ENCODE measurements around a stretch of chr22.

DNA sequence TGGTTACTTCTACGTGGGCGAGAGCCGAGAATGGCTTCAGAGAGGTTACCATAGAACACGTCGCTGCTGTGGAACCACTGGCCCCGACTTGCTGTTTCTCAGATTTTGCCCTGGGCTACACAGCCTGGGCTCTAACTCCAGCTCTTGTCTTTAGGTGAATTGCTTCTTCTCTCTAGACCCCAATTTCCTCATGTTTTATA lies 80.6 kb upstream of the SEZ6L start:
- RRBS: no CpG with 5 or more reads among the region's 6 CpGs

DNA sequence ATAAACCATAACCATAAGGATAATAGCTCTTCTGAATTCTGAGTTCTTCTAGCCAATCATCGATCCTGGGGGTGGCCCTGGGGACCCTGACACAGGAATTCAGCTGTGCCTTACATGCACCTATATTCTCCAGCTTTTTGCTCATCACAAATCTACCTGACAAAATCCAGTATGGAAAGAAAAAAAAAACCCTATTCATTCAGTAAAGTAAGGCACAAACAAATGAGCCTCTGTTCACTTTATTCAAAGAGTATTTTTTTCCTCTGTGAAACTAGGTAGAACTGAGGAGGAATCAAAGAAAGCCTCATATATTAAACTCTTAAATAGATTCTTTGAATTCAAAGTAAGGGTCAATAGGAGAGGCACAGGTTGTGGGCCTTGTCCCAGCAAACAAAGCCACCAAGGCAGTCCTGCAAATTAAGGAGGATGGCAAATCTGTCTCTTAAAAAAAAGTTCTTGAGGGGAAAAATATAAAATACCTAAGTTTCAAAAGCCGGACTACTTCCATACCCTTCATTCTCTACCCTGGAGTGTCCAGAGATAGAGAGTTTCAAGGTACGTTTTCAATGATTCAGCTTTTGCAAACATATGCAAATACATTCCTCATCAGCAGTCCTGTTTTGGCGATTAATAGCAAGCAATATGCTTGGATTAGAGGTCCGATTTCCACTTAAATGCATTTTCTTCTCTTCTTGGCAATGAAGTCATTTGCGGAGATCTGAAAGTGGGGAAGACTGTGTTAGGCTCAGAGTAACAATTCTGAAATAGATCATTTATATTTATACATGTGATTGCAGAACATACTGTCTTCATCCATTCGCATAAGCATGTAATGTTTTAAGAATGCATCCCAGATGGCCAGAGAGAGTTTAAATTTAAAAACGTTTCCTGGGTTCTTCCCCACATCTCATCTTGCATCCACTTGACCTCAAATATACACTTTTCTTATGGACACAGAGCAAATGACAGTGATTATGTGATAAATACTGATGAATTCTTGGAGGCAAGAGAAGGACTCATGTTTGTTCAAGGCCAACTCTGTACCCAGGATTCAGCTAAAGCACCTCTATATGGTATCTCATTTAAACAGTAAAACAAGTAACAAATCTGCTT lies 13.6 kb upstream of the TFIP11 start:
- RRBS: no CpG with 5 or more reads among the region's 8 CpGs

GRCh38 chr22:26663461-26663999 lies 41.8 kb downstream of the CRYBA4 start:
- RRBS: no CpG with 5 or more reads among the region's 7 CpGs

GRCh38 chr22:26726875-26728057 lies 105.5 kb downstream of the CRYBA4 start:
- RRBS: no CpG with 5 or more reads among the region's 5 CpGs

- RRBS: no CpG with 5 or more reads among the region's 24 CpGs
These were observed 486.9 kb downstream of the CRYBA4 start for GRCh38 chr22:27108419-27109294.

- RRBS: no CpG with 5 or more reads among the region's 6 CpGs
These were observed 160.5 kb downstream of the MN1 start for GRCh38 chr22:27641010-27641599.

DNA sequence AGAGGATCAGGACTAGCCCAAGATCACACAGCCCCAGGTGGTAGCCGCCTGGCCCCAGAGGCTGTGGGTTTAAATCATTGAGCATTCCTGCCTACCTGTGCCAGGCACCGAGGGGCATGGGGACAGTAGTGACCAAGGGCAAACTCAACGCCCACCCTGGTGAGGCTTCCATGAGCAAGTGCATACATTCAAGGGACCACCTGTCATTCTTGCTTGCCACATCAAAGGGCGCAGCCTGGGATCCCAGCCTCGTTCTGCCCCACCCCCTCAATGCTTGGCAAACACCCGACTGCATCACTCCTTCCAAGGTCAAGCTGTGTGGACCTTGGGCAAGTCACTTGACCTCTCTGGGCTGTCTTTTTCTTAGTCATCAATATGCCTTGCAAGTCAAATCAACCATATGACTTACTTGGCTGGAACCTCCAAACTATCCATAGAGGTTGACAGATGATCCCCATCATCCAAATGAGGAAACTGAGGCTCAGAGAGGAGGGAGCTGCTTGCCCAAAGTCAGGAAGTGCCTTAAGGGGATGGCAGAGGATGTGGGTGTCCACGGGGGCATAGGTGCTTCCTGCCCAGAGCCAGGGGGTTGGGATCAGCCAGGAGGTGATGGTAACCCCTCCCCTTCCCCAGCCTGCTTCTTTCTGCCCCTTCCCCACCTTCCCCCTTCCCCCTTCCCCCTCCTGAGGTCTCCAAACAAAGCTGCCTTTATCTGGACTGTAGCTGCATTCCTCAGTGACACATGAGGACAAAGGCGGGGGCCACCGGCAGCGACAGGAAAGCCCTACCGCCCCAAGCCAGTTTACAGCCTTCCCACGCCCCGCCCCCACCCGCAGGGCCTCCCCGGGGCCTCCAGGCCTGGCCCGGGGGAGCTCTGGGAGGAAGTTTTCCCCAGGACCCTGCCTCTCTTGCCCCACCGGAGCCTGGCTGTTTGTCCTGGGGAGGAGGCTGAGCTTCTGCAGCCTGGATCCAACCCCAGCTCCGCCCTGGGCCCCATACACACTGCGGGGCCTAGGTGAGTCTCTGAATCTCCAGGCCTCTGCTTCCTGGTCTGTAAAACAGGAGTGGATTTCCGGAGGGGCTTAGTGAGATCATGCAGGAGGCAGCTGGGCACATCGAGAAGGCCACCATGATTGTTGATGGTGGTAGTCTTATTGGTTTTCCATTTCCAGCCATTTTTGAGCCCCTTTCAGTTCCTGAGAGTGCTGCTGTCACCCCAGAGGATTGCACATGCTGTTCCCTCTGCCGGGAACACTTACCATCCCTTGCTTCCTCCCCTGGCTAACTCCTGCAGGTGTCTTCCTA lies 131.0 kb downstream of the MN1 start:
- RRBS: 3% methylated on average over 8 of the region's 22 CpGs

DNA sequence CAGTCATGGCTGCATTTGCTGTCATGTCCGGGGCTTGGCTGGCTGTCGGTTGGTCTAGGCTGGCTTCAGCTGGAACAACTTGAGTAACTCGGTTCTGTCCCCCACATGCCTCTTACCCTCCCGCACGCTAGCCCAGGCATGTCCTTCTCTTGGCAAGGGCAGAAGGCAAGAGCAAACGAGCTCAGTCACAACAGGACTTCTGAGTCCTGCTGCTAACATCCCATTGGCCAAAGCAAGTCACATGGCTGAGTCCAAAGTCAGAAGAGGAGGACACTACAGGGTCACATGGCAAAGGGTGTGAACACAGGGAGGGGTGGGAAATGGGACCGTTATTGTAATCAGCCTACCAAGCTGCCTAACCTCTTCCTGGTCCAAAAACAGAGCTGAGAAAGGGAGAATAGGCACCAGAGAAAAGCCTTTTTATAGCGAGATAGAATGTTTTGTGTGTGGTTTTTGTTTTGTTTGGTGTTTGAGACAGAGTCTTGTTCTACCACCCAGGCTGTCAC lies 81.9 kb downstream of the MN1 start:
- RRBS: no CpG with 5 or more reads among the region's 8 CpGs

- RRBS: no CpG with 5 or more reads among the region's 14 CpGs
These were observed 26.3 kb downstream of the MN1 start for GRCh38 chr22:27775231-27775689.

DNA sequence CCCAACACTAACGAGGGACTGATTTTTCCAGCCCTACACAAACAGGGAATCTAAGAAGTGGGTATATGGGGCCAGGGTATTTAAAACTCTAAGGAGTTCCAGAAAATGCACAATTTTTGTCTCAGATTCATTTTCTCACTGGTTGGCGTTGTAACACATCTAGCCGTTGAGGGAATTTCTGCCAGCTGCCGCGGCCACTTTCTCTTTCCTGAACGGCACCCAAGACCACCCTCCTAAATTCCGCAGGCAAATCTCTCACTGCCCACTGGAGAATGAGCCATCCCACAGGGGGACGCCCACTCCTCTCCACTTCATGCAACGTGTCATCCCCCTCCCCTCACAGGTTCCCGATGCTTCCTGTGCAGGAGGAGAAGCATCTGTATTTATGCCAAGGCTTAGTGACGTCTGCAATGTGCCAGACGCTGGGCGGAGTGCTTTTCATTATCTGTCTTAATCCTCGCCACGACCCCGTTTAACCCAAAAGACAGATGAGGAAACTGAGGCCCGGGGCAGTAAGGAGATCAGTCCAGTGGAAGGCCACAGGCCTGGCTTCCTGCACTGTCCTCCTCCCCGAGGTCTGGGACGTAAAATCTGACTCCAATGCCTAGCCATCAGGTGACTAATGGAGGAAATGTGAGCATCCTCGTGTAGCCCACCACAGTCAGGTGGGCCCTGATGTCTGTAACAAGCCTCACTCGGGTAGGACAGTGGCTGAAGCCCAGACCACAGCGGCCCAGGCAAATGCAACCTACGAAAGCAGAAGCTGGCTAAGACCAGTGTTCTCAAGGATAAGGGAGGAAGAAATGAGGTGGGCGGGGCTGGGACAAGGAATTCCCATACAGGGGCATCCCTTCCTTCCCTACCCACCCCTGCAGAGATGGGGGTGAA lies 23.2 kb downstream of the MN1 start:
- RRBS: no CpG with 5 or more reads among the region's 24 CpGs

GRCh38 chr22:27782028-27782615 lies 19.4 kb downstream of the MN1 start:
- RRBS: 66% methylated on average over 3 of the region's 15 CpGs

- RRBS: no CpG with 5 or more reads among the region's 11 CpGs
These were observed 17.8 kb downstream of the MN1 start for GRCh38 chr22:27783759-27784148.

GRCh38 chr22:27798619-27799015 lies 2.9 kb downstream of the MN1 start:
- RRBS: 86% methylated on average over 25 of the region's 35 CpGs

DNA sequence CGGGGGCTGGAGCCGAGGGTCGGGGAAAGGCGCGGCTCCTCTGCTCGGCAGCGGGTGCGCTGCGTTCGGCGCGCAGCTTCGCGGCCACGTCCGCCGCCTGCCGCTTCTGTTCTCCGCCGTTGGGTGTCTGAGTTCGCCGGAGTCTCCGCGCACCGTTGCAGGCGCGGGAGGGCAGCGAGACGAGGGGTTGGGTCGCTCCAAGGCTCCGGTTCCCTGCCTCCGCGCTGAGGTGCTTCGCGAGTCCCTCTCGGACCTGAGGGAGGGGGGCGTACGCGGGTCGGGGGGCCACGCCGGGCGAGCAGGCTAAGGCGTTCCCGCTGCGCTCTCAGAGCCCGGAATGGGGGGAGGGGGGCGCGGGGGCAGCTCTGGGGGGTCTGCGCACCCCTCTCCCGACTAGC lies 283 bp downstream of the MN1 start:
- RRBS: 1% methylated on average over 21 of the region's 51 CpGs

- RRBS: no CpG with 5 or more reads among the region's 9 CpGs
These were observed 8.4 kb upstream of the MN1 start for GRCh38 chr22:27809839-27810381.

GRCh38 chr22:27880748-27881325 lies 38.2 kb downstream of the PITPNB start:
- RRBS: no CpG with 5 or more reads among the region's 6 CpGs

DNA sequence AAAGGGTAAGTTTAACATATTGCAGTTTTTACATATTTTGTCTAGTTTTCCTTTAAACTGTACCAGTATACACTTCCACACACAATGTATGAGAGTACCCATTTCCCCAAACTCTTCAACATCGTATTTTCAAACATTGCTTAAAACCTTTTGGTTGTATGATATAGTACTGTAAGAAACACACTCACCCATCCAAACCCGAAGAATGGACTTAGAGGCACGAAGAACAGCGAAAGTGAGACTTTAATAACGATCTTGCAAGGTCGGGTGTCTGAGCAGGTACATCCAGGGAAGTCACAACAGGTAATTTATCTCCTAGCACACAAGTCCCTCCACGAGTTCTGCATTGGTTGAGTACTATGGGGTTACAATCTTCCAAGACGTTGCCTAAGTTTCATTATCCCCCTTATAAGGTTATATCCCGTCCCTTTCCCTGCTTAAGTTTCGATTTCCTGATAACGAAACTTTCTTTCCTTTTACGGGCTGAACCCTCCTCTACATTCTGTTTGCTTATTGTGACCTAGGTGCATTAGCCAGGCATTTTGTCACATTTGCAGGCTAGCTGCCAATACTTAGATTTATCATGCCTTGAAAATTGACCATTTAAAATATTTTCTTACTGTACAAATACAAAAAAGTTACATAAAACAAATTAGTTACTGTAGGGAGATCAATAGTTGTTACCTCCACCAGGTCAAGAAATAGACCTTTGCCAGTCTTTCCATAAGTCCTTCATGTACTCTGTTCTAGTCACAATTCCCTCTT lies 14.1 kb upstream of the PITPNB start:
- RRBS: no CpG with 5 or more reads among the region's 12 CpGs

- RRBS: no CpG with 5 or more reads among the region's 5 CpGs
These were observed 194.8 kb downstream of the TTC28 start for GRCh38 chr22:28484553-28485518.

GRCh38 chr22:28505606-28506460 lies 173.8 kb downstream of the TTC28 start:
- RRBS: no CpG with 5 or more reads among the region's 20 CpGs

DNA sequence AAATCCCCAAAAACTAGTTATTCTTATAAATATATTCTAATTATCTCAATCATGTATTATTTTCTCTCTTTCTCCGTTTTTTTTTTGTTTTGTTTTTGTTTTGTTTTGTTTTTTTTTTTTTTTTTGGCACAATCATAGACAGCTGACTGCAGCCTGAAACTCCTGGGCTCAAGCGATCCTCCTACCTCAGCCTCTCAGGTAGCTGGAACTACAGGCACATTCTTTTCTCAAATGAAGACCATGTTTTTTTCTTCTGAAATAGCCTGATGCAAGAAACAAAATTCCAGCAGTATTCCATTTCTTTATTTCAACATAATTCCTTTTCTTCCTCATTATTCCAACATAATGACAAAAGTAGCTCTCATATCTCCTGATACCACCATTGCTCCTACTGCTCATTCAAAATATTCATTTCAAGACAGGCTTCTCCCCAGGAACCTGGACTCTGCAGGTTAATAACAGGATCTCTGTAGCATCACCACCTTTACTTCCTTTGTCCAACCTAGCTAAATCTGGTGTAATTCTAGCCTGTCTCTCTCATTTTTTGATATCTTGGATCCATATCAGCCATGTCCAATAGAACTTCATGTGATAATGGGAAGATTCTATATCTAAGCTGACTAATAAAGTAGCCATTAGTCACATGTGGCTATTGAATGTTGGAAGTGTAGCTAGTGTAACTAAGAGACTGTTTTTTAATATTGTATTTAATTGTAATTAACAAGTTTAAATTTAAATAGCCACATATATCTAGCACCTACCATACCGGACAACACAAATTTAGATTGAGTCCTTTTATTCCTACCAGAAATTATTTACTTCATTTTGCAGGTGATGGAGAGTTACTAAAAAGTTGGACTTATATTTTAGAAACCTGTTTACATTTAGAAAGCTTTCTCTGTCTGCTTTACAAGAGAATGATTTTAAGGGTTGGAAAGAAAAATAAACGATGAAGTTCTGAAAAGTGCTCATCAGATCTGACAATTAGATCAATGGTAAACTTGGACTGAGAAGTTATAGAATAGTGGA lies 95.4 kb downstream of the TTC28 start:
- RRBS: no CpG with 5 or more reads among the region's 4 CpGs

Data from GM12891 (cell line).